Tongue (tissue), 2 donors: ENCODE results near the gene FAM83B.

GRCh38 chr6:52244530-52244817 is 174 bp upstream of the IL17F start:
- RAMPAGE, long total RNA, result no peak

GRCh38 chr6:52271632-52272617 is 12.6 kb downstream of the MCM3 start:
- RAMPAGE, long total RNA, result no peak

- RAMPAGE, long total RNA, result no peak
Observed at GRCh38 chr6:52273571-52274009, 11.0 kb downstream of the MCM3 start.

DNA sequence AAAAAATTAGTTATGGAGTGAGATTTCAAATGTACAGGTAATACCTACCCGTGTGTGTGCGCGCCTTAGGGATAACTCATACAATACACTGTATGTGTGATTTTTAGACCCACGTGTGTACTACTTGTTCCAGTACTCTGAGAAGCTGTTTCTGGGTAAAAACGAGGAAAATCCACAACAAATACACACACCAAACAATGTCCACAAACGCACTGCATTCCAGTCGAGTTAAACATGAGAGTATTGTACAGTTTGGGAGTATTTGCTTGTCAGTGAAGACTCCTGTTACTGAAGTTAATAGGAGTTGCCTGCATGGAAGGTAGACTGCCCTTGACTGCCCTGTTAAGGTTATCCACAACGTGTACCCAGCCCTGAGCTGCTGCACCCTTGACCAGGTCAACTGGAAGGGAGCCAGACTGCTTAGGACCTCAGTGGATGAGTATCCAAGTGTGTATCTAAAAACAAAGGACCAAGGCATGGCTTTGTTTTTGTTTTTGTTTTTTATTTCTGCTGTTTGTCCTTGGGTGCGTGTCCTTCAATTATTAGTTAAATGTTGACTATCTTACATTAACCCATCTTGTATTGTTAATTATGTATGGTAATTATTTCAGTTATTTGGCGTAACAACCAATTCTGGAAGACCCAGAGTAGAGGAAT is 1.6 kb downstream of the PAQR8 start:
- RAMPAGE, long total RNA, result no peak

DNA sequence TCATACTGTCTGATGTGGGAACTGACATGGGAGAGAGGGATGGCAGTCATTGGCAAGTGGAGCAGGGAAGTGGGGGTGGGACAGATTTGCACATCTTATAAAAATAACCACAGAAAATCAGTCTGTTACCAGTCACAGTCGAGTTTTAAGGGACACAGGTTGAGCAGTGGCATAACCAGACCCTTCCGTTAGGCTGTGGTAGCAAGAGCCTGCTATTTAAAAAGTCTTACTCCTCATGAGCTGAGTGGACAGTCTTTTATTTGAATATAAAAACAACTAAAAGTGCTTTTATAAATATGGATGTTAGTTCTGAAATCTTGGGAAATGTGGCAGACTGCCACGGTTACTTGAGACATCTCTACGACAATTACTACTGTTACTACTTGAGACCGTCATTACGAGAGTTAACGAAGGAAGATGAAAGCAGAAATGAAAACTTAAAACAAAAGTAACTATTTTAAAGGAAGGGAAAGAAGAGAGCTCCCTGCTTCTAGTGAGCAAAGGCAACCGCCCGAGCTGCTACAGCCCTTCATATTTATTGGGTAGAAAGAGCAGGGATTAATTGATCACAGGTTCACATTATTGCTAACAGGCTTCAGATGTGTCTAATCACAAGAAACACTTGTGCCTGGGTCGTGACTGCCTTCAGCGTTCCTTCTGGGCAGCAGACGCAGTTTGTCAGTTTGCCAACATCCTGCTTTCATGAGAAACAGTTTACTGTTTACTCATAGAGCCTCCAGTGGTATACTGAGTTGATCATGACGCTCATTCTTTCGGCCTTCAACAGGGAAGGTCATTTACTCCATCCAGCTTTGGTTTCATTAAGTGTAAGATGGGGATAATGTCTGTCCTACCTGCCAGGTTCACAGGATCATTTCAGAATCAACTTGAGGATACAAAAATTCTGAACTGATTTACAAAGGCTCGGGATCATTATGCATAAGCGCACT is 71.4 kb downstream of the EFHC1 start:
- RAMPAGE, long total RNA, result no peak

- RAMPAGE, long total RNA, result no peak
Observed at GRCh38 chr6:52537205-52537664, 39.6 kb downstream of the TRAM2 start.

GRCh38 chr6:52551901-52552774 is 24.7 kb downstream of the TRAM2 start:
- RAMPAGE, long total RNA, result no peak

- RAMPAGE, long total RNA, result no peak
Observed at GRCh38 chr6:53302629-53303268, 46.0 kb downstream of the ELOVL5 start.

GRCh38 chr6:53334406-53334978 is 14.3 kb downstream of the ELOVL5 start:
- RAMPAGE, long total RNA, result no peak

GRCh38 chr6:53433410-53433803 is 84.7 kb upstream of the ELOVL5 start:
- RAMPAGE, long total RNA, result no peak

DNA sequence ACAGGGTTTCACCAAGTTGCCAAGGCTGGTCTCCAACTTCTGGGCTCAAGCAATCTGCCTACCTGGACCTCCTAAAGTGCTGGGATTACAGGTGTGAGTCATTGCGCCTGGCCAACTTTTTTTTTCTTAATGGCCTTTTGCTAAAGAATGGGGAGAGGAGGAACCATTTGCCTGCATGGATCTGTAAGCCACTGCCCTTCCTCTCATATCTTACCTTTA is 32.0 kb downstream of the KLHL31 start:
- RAMPAGE, long total RNA, result no peak

GRCh38 chr6:53647602-53647801 is 18.1 kb downstream of the KLHL31 start:
- RAMPAGE, long total RNA, result no peak

DNA sequence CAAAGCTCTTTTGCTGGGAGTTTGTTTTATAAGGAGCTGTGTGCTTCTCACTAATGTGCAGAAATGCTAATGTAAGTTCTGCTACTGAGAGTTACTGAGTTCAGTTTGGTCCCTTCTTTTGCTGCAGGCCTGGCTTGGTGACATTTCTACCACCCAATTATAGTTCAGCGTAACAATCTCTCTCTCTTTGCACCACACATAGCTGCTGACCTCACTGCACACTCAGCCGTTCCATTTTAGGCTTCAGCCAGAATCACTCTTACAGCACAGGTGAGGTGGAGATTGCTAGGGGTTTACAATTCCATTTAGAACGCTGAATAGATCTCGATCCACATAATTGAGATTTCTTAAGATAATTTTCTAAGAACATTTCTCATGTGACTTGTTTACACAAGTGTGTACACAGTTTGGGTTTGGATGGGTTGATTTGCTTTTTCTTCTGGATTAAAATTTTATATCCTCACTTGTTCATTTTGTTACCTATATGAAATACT is 21.0 kb upstream of the KLHL31 start:
- RAMPAGE, long total RNA, result no peak

- RAMPAGE, long total RNA, result no peak
Observed at GRCh38 chr6:54085491-54086002, 25.7 kb upstream of the MLIP start.

DNA sequence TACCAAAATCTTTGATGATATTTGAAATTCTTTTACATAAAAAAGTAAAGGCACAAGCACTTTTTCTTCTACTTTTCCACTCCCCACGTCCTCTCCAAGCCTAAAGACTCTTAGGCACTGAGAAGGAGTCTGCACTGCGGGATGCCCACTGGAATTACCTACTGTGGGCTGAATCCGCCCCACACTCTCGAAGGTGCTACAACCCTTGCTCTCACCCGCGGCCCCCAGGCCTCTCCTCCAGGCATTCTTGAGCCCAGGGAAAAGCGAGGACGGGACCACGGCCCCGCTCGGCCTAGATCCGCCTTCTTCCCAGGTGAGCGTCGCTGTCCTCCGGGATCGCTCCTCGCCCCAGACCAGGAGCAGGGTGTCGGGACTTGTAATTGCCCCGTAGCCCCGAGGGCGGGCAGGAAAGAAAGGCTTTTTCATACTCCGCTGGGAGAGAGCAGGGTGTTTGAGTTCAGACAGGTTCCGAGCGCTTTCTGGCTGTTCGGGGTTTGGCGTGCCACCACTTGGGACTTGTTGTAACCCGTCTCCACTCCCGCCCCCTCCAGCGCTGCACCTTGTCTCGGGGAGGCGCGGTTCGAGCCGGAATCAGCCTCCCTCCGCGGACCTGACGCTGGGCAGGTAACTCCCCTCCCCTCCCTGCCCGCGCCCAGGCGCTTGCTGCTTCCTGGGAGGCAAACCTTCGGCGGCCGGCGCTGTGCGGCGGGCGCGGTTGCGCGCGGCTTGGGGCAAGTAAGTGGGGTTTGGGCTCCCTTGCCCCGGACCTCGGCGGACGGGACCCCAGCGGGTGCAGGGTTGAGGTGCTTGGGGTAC is at the start of gene FAM83B:
FAM83B (plus strand) TSS at position 680 of the 816 bp plus-strand sequence.
- RAMPAGE, long total RNA, result start-site peak on the plus strand centred at position 675 of the sequence, 61 bp wide, 55 and 22 reads in 2 replicates

GRCh38 chr6:56369975-56370503 is 122.7 kb upstream of the COL21A1 start:
- RAMPAGE, long total RNA, result no peak

DNA sequence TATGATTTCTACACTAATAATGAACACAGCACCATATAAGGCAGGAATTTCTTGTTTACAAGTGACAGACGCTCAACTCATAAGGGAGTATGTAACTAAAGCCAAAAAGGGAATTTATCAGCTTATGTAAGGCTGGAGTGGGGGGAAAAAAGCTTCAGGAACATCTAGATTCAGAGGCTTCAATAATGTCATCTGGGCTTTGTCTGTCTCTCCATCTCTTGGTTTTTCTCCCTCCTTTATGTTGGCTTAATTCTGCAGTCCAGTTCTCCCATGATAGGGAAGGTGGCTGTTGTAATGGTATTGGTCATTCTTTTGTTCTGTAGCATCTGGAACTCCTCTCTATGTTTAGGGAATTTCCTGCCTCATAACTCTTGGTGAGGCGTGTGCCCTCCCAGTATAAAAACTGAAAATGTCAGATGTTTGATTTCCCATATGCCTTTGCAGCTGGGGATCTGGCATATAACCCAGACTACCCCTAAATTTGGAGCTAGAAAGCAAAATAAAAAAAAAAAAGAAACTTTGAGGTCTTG is 125.2 kb upstream of the COL21A1 start:
- RAMPAGE, long total RNA, result no peak

DNA sequence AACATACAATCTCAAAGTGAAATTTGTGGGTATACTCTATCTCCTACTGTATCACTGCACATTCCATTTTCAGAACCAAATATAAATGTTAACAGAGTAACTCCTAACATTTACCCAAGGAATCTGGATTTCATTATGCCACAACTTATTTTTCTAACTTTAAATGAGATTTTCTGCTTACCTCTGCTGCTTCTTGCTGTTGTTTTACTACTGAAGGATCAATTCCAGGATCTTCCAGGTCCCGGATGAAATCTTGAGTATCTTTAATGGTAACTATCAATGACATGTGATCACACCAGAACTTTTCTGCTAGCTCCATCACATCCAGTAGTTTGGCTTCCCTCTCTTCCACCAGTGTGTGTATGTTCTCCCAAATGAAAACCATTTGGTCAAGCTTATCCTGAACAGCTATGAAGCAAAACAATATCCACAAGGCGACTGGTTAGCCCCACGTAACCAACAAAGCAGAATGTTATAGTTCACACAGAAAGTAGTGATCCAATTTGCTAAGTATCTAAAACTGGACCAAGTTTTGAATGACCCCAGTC is 261.0 kb upstream of the COL21A1 start:
- RAMPAGE, long total RNA, result no peak

- RAMPAGE, long total RNA, result no peak
Observed at GRCh38 chr6:56524930-56525818, 277.8 kb upstream of the COL21A1 start.

GRCh38 chr6:56691133-56691502 is 263.5 kb downstream of the DST start:
- RAMPAGE, long total RNA, result no peak